Smooth muscle cell (in vitro differentiated cells): Measurements from ENCODE around the genes ADAMTS6 and CENPK.

GRCh38 chr5:60521815-60523035 lies 177.7 kb downstream of the DEPDC1B start:
- RAMPAGE, long total RNA = no peak

GRCh38 chr5:60944546-60944888 lies 353 bp downstream of the ERCC8 start:
- RAMPAGE, long total RNA = no peak

DNA sequence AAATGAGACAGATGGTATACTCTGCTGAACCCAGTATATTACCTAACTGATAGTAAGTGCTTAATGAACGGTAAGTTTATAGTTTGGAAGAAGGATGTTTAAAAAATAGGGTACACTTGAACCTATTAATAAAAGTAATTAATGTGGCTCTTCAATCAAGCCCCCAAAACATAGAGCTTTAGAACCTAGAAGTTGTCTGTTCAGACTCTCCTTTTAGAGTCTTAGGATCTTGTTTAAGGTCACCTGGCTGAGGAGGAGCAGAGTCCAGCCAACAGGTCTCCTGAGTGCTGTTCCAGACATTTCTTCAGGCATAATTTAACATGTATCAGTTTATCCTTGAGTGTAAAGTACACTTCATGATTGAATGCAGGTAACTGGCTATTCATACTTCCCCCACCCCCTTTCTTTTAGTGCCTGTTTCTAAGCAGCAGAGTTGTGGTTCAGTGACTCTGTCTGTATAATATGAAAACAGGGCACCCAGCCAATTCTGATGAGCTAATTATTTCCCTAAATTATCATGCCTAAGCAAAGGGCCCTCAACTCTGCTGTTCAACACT lies 52.0 kb upstream of the ZSWIM6 start:
- RAMPAGE, long total RNA = no peak

DNA sequence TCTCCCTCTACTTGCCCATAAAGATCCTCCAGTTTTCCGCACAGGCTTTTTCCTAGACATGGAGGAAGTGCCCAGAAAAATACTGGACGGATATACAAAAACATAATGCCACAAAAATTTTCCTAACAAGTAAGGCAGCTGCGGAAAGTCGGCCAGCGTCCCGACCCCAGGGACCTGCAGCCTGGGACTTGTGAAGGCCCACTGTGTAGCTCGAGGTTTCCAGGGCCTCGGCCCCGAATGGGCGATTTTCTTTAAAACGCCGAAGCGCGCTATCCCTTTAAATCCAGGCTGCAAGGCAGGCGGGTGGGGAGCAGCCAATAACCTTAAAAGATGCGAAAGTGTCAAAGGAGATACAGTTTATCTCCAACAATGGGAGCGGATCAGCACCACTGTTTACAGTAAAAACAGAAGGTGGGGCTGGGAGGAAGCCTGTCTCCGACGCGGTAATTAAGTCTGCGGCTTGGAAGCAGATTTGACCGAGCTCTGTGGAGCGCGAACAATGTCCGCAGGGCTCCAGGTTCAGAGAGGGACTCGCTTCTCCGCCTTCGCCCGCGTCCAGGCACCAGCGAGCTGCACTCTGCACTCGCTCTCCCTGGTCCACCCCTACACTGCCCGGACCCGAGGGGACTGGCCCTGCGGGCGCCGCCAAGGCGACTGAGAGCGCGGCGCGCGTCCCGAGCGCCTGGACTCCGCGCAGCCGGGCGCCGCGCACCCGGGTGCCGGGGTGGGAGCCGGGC lies 1.6 kb upstream of the ZSWIM6 start:
- RAMPAGE, long total RNA = no peak

DNA sequence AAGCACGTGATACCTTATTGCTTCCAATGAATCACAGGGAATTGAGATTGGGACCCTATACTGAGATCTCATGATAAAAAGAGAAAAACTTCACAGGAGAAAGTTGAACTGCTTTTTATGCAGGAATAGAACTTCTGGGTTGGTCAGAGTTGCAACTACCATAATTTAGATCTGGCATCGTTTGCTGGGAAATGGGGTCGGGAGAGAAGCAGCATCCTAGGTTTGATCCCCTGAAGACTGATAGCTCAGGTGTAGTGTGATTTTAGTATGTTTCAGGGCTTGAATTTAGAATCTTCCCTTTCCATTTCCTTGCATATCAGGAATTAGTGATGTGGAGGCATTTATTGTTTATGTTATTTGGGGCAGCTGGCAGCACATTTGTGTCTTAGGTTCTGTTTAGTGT lies 80.1 kb downstream of the ZSWIM6 start:
- RAMPAGE, long total RNA = no peak

GRCh38 chr5:61499365-61499730 lies 167.3 kb downstream of the ZSWIM6 start:
- RAMPAGE, long total RNA = no peak

GRCh38 chr5:61543154-61544254 lies 211.4 kb downstream of the ZSWIM6 start:
- RAMPAGE, long total RNA = no peak

GRCh38 chr5:62305445-62305722 lies 622 bp upstream of the KIF2A start:
- RAMPAGE, long total RNA = no peak

DNA sequence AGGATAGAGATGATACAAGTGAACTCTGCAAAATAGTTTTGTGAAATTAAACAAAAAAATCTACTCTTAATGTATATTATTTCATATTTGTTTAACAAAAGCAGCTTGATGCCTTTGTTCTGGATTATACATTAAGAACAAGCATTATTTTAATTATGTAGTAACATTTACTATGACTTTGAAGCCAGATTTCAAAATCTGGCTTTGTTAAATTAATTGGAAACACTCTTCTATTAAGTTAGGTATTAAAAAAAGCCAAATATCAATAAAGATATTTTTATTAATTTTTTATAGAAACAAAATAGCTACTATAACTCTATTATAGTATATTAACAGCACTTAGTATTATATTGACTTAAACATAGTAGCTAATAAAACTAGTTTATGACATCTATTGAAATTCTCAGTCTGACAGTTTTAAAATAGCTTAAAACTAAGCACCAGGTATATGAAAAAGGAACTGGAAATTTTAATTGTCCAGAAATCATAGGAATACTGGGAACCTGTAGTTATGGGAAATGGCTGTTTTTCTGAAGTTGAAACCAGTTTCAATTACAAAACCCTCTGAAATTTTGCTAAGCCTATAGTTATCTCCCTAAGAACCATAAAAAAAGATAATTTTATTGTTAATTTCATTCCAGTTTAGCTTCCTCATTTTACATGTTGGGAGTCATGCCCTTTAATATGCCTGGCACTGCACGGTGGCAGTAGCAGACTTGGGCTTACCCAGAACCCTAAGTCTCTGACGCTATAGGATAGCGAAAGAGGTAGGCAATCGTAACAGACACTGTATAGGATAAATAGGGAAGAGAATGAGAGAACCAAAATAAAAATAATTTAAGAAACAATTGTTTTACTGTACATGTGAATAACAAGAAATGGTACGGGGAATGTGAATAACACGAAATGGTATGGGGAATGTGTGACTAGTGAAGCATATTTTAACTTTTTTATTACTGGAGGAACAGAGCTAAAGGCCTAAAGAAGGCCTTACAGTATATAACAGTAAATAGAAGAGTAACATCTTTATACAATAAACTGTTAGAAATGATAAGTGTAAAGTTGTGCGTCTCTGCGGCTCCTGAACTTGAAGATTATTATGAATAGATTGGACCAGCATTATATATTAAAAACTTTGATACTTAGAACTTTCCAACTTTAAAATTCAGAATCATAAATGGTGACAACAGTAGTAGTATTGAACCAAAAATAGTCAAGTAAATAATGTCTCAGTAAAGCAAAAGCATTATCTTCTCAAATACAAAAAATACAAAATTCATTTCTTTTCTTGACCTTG lies 15.6 kb downstream of the DIMT1 start:
- RAMPAGE, long total RNA = no peak

GRCh38 chr5:64213285-64213975 lies 47.8 kb downstream of the RNF180 start:
- RAMPAGE, long total RNA = no peak

DNA sequence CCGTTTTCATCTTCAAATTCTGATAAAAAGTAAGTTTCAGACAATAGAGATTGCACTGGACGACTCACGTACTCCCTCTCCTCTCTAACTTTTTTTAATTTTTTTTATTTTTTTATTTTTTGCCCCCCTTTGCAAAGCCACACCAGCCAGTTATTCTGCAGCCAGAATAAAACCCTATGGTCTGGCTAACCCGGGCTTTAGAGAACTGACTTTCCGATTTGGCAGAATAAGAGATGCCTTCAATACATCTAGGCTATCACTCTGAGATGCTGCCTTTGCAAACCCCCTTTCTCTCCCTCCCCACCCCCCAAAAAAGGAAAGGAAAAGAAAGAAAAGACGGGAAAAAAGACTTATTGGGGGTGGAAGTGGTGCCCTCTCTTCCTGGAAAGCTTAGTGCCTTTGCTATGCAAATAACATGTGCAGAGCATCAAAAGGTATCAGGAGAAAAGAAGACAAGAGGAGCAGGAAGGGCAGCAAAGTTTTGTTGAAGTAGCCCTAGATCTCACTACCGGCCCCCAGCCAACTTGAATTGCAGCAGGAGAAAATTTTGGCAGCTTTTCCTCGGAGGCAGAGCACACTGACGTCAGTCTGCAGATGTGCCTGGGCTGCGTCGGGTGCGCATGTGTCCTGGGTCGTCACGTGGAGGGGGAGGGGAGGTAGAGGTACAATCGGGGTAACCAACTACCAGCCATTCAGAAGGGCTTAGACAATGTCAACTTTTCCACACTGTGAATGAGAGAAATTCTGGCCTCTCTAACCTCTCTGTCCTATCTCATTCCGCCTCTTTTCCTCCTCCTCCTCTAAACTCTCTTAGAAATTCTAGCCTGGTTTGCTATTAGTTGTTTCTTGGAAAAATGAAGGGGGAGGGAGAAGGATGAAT lies at the start of gene ADAMTS6:
Gene ADAMTS6, minus strand, starts transcription at position 579 of the 880 bp plus-strand sequence.
- RAMPAGE, long total RNA = start-site peak on the minus strand centred at position 552 of the sequence, 122 bp wide, 157 and 39 reads in 2 replicates

- RAMPAGE, long total RNA = start-site peak on the minus strand at chr5:65563125-65563170, 602 and 425 reads in 2 replicates; start-site peak on the plus strand at chr5:65563290-65563406, 514 and 280 reads in 2 replicates
These were observed at the start of gene CENPK for GRCh38 chr5:65562567-65563750. Gene CENPK (minus strand): TSS chr5:65563168.

DNA sequence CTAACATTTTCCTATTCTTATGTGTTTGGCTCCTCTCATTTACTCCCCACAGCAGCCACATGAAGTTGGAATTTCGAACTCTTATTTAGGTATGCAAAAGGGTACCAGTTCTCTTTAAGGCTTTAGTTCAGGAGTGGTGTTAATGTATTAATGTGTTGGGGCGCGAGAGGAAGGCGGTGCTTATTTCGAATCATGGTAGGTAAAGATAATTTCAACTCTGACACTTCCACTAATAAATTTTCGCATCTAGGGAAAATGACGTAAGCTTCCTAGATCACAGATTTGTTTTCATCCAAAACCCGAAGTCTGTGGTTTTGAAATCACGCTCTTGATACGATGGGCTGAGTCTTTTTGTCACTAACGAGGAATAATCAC lies 642 bp downstream of the PPWD1 start:
- RAMPAGE, long total RNA = no peak

GRCh38 chr5:65815017-65815288 lies 92.9 kb downstream of the NLN start:
- RAMPAGE, long total RNA = no peak

- RAMPAGE, long total RNA = no peak
These were observed 101.2 kb upstream of the ERBIN start for GRCh38 chr5:65825100-65825681.

- RAMPAGE, long total RNA = no peak
These were observed 58.8 kb upstream of the ERBIN start for GRCh38 chr5:65867478-65868086.

GRCh38 chr5:65925463-65926315 lies 686 bp upstream of the ERBIN start:
- RAMPAGE, long total RNA = start-site peak on the plus strand at chr5:65925865-65925889, 222 and 65 reads in 2 replicates

- RAMPAGE, long total RNA = no peak
These were observed 76.9 kb downstream of the ERBIN start for GRCh38 chr5:66003329-66003538.

GRCh38 chr5:66083889-66084263 lies 60.2 kb upstream of the SREK1 start:
- RAMPAGE, long total RNA = no peak

GRCh38 chr5:66101056-66101680 lies 42.9 kb upstream of the SREK1 start:
- RAMPAGE, long total RNA = no peak